ENCODE measurements around a stretch of chr1.

DNA sequence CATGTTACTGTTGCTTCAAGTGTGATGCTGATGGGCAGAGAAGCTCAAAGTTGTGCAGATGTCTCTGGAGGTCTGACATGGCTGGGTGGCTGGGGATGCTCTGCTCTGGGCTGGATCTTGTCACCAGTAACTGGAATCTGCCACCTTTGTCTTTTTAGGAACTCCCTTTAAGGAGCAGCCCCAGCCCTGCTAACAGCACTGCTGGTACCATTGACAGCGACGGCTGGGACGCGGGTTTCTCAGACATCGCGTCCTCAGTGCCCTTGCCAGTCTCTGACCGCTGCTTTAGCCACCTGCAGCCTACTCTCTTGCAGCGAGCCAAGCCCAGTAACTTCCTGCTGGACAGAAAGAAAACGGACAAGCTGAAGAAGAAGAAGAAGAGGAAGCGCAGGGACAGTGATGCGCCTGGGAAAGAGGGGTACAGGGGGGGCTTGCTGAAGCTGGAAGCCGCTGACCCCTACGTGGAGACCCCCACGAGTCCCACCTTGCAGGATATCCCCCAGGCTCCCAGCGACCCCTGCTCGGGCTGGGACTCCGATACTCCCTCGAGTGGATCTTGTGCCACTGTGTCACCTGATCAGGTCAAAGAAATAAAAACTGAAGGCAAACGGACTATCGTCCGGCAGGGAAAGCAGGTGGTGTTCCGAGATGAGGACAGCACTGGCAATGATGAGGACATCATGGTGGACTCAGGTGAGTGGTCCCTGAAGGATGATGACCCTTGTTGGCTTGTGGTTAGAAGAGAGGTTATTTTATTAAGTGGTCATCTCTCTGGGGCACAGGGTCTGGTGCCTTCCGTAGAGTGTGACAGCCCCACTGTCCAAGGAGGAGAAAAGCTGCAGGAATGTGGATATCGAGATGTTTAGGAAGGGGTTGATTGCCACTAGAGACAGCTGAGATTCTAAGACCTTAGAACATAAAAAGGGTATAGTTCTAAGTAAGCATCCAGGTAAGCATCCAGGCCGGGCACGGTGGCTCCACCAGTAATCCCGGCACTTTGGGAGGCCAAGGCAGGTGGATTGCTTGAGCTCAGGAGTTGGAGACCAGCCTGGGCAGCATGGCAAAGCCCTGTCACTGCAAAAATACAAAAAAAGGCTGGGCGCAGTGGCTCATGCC, 4.7 kb upstream of the THAP3 start:
- PRO-cap: no peak

DNA sequence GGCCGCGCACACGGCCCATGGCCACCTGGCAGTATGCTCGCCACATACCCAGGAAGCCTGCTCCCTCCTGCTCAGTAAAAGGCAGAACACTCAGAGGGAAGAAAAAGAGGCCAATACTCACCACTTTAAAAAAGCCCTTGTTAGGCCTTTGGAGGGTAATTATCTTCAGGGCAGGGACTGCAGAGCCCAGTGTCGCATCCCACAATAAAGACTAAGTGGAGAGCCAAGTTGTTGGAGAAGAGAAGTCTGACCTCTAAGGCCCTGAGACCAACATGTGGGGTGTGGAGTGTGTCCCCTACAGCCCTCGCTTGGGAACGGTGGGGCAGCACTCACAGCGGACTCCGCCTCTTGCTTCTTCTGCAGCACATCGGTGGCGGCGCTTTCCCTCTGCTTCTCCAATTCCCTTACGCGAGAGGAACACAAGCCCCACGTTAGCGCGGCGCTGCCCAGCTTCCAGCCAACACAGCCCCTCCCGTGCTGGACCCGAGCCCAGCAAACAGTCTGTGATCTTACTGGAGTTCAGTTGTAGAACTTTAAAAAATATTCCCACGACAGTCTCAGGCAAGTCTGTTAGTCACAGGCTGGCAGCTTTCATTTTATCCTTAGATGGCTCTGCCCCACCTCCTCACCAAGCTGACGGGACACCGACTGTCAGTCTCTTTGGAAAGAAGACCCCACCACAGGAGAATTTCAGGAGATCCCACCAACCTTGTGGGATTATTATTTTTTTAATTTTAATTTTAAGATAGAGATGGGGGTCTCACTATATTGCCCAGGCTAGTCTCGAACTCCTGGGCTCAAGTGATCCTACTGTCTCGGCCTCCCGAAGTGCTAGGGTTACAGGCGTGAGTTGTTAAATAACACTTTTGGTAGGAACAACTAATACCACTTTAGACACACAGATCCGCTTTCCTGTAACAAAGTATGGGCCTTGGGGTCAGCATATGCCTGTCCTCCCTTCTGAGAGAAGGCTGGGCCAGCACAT, 13.6 kb downstream of the THAP3 start:
- PRO-cap: no peak

- PRO-cap: no peak
Measured at GRCh38 chr1:6667170-6667769, 34.3 kb downstream of the DNAJC11 start.

DNA sequence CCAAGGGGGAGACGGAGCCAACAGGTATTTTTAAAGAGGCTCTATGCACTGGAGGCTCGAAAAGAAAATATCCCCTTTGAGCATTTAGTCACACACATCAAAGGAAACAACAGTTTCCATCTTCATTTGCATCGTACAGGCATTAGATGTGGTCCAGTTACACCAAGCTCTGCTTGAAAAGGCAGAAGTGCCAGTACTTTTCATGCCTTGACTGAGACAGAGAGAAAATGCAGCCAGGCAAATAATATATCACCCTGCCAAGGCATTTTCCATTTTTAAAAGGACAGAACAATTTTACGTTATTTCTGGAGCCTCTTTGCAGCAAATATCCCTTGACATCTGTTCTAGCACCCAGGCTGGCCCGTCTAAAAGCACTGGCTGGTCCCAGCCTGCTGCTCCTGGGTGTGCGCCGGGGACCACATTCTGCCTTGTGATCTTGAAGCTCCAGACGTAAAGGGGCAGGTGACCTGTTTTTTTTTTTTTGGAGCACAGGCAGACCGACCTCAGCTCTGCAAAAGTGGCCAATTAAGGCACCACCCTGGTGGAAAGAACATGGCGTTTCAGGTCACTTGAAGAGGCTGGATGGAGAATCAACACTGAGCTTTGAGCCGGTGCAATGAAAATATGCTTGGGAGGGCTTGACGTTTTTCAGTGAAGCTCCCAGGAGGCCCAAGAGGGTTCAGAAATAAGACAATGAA, 13.9 kb upstream of the CAMTA1 start:
- PRO-cap: no peak

DNA sequence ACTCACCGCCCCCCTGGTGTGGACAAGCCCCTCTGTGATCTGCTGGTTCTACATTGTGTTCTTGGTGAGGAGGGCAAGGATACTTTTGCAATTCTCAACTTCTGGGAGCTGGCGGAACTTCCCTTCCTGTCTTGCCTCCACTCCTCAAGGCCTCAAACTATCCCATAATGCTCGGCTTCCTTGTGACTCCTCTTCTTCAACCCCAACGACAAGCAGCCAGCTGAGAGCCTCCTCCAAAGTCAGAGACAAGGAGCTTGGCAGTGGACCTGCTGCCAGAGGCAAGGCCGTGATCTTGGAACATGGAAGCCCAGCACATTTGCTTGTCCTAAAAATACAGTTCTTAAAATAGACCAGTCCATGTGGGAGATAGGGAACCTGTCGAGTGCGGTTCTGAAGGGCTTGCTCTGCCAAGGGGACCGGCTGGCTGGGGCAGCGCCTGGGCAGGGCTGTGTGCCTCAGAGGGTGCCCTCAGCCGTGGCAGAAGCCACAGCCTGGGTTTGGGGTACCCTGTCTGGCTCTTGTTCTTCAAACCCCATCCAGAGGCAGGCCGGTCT, 228.5 kb downstream of the CAMTA1 start:
- PRO-cap: no peak

DNA sequence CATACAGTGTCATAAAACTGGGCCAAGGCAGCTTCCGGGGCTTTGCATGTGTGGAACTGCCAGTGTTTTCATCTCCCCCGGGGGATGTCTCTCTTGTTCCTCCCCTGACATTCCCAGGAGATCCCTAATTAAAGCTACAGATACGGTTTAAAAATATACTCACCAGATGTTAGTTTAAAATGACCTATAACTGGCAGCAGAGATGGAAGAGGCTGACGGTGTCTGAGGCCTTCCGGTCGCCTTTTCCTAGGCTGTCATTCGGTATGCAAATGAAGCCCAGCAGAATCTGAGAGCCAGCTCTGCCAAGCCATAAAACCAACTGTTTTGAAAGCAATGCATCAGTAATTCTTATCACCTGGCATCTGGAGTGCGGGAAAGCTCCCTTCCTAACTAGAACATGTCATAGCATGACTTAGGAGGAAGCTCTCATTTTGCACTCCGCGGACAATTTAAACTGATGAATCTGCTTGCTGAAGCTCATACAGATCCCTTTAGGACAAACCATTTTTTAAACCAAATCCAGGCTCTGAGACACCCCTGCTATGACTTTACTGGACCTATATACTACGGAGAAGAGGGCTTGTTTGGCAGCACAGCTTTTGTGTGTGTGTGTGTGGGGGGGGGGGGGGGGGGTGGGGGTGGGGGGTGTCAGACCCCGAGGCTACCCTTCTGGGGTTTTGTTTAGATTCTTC, 436.4 kb upstream of the VAMP3 start:
- PRO-cap: bidirectional peak, plus-strand start at position 351 of the sequence, minus-strand start at position 245 of the sequence

DNA sequence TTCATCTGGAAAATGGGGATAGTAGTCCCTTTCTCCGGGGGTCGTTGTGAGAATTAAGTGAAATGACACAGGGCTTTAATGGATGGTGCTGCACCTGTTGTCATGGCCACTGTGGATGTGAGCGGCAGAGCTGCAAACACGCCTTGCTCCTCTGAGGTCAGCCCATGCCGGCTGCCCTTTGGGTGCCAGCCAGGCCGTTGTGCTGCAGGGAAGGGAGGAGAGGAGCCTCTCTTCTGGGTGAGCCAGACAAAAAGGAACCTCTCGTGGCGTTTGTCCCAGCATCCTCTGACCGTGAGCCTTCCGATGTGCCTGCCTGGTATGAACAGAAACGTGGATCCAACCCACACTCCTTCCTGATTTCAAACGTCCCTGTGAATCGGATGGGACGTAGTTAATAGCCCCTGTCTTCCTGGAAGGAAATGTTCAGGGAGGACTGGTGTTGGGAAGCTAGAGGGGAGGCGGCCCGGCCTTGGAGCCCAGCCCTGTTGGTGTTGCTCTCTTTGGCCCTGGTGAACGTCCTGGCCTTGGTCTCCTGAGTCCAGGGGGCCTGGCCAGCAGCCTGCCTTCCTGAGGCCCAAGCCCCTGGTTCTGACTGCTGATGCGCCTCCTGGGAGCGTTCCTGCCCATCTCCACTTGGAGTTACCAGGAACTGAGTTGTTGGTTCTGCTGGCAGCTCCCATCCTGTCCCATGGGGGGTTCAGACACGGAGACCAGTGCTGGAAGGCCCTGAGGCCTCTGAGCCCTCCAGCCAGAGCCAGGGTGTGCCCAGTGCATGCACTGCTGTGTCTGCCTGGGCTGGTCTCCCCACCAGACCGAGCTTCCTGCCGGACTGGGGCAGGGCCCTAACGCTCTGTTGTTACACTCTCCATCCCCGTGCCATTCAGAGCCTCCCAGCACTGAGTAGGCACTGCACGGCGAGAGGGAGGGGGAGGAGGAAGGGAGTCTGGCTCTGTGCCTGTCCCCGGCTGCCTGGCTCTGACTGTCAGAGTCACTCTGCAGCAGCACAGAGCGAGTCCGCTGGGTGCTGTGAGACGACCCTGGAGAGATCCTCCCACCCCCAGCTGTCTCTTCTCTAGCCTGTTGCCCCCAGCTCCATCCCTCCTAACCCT, 382.6 kb upstream of the VAMP3 start:
- PRO-cap: no peak

- PRO-cap: no peak
Measured at GRCh38 chr1:7441393-7442030, 329.6 kb upstream of the VAMP3 start.

DNA sequence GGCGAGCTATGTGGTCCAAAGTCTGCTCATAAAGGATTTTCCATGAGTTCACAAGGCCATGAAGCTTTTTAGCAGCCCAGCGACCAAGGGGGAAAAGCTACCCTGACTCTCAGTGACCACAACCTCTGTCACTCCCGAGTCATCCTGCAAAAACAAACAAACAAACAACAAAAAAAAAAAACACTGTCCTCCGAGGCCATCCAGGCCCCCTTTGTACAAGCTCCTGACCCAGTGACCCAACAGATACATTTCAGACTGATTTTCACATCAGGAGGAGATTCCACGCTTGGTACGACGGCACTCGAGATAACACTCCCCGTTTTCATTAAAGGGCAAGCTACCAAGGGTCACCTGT, 261.3 kb upstream of the VAMP3 start:
- PRO-cap: no peak

- PRO-cap: unidirectional peak, minus-strand start at chr1:7550687
Measured at GRCh38 chr1:7550531-7550837, 220.6 kb upstream of the VAMP3 start.

GRCh38 chr1:7645570-7645894, 125.6 kb upstream of the VAMP3 start:
- PRO-cap: no peak

- PRO-cap: no peak
Measured at GRCh38 chr1:7705266-7706199, 65.6 kb upstream of the VAMP3 start.

DNA sequence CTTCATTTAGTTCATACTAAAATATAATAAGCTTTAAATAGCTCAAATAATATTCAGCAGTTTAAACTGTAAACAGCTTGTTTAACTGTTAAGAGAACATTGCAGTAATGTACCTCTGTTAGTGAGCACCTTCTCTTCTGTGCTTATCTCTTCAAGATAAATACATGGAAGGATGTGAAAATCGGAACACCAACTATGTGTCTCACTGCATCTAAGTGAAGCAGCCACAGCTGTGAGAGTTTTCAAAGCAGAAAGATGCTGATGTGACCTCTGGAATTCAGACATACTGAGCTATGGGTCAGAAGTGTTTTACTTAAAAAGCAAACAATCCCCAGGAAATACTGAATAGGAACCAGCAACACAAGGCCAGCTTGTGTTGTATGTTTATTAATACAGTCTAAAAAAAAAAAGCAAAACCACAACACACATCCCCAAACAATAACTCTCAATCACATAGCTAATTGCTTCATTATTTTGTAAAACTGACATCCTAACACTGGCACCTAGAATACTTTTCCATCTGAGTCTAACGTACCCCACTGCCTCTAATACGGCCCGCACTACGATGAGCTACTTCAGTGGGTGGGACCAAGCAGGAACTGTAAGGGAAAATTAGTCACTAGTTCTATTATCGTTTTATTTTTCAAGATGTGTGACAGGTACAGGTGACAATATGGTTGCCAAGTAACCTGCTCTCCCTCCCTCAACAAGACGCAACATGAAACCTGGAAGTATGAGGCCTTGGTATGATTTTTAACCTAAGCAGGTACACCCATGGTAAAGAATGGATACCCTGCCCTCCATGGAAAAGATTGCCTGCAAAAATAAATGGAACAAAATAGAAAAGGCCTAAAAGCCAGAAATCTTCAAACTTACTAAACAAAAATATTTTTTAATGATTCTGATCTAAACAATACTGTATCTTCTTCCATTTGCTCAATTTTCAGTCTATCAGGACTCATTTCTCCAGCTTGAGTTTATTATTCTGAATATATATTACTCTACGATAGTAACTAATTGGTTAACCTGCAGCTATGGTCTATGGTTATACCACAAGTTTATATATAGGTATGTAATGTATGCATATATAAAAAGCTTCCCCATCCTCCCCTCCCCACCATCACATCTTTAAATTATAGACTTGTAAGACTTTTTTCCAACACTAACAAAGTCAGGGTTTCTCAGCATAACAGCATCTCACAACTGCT, 13.8 kb downstream of the ERRFI1 start:
- PRO-cap: no peak

GRCh38 chr1:8015731-8016278, 10.3 kb downstream of the ERRFI1 start:
- PRO-cap: no peak

DNA sequence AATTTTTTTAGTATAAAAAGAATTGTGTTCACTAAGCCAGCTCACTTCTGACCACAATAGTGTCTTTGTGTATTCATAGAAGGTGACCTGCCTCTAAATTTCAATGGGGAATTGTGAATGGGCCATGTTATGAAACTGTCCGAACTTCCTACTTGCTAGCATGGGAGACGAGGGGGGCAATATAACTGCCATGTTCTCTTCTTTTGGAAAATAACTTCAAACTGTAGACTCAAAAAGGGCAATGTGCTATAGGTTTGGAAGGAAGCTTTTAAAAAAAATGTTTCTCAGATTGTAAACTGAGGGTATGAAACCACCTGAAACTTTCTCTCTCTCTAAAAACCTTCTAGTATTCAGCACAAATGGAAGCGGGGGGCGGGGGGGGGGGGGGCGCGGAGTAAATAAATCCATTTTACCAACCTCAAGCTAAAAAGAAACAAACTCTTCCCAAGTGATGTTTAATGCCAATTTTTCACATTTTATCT, 8.1 kb downstream of the ERRFI1 start:
- PRO-cap: no peak

- PRO-cap: no peak
Measured at GRCh38 chr1:8018482-8018762, 7.7 kb downstream of the ERRFI1 start.

- PRO-cap: no peak
Measured at GRCh38 chr1:8133305-8133670, 107.2 kb upstream of the ERRFI1 start.

GRCh38 chr1:8283032-8283591, 34.8 kb upstream of the SLC45A1 start:
- PRO-cap: bidirectional peak, plus-strand start at chr1:8283436, minus-strand start at chr1:8283164

GRCh38 chr1:8323660-8324207, 5.8 kb downstream of the SLC45A1 start:
- PRO-cap: no peak

DNA sequence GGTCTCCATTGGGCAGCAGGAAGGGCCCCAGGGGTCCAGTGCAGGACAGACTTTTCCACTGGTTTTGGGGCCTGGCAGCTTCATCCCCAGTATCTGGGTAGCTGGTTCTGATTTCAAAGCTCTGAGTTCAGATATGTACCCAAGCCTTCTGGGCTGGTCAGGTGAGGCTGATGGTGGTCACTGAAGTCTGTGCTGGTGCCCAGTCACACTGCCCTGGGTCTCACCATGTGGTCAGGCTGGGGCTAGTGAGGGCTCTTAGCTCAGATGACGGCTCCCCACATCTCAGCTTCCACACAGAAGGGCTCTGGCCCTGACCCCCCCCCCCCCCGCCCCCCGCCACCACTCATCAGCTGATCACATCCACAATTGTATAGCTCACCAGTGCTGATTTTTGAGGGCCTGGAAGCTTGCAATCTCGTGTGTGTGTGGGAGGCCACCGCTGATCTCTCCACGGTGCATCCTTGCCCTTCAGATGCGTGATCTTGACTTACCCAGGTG, 32.5 kb downstream of the SLC45A1 start:
- PRO-cap: no peak

All from mucosa of descending colon (tissue), 1 donor.